RPMI7951 (cell line): ENCODE measurements around the genes LCORL and SOD3.

GRCh38 chr4:17558978-17559334 lies 18.0 kb upstream of the LAP3 start:
- RAMPAGE, long total RNA: no peak

- RAMPAGE, long total RNA: no peak
Measured at GRCh38 chr4:17580942-17581828, 4.2 kb downstream of the LAP3 start.

DNA sequence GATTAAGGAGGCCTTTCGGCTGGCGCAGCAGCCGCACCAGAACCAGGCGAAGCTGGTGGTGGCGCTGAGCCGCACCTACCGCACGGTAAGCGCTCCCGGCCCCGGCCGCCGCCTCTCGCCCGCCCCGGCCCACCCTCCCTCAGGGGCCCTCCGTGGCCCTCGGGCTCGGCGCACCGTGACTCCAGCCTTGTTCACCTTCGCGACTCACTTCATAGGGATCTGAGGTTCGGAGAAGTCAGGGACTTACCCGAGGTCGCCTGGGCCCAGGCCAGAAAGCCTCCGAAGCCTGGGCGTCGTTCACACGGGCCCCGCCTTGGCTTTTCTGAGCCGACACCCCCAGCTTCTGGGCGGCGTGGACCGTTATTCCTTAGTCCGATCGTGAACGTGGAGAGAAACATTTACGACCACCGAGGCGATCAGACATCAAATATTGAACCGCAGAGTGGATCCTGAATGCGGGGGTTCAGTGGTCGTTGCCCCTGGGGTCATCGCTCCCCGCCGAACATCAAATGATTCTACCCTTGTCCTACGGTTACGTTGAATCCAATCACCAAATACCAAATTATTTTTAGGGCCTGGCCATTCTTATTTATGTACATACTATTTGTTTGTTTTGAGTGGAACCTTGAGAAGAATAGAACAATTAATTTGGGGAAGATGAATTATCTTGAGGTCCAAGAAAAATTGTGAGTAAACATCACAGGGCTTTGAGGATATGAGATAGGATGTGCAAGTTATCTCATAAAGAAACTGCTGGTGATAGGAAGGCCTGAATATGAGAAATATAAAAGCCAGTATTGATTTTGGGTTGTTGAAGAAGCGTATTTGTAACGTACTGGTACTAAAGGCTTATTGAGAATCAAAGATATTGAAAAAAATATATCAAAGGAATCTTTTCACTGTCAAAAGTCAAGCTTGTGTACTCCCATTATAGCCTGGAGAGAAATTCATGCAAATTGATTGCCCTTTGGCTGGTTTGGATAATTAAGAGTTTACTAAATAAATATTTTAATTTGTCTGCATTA lies 637 bp downstream of the NCAPG start:
- RAMPAGE, long total RNA: no peak

- RAMPAGE, long total RNA: no peak
Measured at GRCh38 chr4:17870177-17870690, 59.5 kb downstream of the NCAPG start.

DNA sequence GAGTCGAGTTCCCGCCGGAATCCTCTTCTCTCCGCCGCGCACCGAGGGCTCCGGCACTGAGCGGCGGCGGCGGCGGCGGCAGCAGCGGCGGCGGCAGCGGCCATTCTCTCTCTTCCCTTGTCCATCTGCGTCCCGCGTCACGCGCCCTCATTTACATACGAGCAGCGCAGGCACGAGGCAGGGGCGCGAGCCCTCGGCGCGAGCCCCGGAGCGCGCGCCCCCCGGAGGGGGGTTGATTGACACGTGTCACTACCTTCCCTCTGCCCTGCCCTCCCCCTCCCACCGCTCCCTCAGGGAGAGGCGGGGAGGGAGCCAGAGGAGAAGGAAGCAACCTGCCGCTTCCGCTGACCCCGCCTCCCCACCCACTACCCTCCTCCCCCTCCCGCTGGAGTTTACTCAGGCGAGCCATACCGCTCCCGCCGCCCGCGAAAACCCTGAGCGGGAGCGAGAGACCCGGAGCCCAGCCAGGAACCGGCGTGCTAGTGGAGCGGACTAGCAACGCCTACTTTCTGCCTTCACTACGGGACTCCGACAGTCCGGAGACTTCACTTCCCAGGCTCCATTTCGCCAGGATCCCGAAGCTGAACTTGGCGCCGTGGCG lies at the start of gene LCORL:
LCORL (minus strand) TSS at position 129 of the 601 bp plus-strand sequence.
- RAMPAGE, long total RNA: start-site peak on the minus strand centred at position 125 of the sequence, 30 bp wide, 51 and 61 reads in 2 replicates

GRCh38 chr4:18022747-18023092 lies 1.2 kb upstream of the LCORL start:
- RAMPAGE, long total RNA: no peak

DNA sequence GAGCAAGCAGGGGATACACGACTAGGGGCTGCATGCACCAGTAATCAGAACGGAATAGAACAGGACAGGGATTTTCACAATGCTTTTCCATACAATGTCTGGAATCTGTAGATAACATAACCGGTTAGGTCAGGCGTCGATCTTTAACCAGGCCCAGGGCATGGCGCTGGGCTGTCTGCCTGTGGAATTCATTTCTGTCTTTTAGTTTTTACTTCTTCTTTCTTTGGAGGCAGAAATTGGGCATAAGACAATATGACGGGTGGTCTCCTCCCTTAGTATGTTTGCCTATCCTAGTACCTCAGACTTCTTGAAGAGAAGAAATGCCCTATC lies 666.8 kb upstream of the LCORL start:
- RAMPAGE, long total RNA: no peak

GRCh38 chr4:22237852-22238635 lies 277.8 kb downstream of the ADGRA3 start:
- RAMPAGE, long total RNA: no peak

DNA sequence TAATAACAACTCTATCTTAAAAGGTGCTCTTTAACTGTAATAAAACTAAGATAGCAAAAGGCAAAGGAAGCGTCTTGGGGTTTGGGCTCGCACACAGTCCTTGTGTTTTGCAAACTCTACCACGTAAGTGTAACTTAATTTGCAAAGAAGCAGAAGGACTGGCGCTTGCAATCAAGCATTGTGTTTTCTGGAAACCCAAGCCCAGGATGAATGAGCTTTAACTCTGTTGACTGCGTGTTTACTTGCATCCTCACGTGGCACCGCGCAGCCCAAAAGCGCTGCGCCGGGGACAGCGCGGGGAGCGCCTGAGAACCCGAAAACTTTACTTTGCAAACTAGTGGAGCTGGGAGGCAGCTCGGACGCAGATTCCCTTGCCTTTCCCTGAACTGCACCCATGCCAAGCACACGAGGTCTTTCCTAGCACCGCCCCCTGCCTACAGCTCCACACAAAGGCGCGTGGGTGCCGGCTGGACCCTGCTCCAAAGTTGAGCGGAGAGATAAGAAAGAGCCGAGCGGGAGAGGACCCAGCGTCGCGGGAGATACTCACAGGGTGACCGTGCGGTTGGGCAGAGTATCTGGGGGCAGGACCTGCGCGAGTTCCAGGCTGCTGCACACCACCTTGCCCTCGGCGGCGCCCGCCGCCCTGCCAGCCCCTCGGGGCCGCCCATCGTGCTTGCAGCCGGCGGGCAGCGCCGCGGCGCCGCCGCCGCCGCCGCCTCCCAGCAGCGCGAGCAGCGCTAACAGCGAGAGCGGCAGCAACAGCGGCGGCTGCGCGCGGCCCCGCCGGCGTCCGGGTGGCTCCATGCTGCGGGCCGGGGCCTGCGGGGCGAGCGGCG lies 667 bp downstream of the ADGRA3 start:
- RAMPAGE, long total RNA: no peak

GRCh38 chr4:22599108-22600173 lies 83.6 kb upstream of the ADGRA3 start:
- RAMPAGE, long total RNA: no peak

DNA sequence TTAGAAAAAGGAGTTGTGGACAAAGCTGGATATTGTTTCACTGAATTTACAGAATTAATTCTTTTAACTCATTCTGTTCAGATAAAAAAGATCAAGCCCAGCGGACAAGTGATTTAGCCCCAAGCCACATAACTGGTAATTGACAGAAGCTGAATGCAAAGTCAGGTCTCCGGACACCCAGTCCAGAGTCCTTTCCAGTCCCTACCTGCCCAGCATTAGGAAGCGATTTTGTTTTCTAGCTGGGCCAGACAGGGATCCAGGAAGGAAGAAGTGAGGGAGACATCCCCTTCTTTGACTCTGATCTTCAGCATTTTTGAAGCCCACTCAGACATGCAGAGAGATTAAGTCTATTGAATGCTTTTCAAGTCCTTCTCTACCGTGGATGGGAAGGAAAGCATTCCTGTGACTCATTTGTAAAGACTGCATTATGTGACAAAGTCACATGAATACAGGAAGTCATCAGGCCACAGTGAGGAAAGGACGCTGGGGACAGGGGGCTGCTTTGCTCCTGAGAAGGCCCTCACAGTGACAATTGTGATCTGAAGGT lies 109.3 kb upstream of the ADGRA3 start:
- RAMPAGE, long total RNA: no peak

DNA sequence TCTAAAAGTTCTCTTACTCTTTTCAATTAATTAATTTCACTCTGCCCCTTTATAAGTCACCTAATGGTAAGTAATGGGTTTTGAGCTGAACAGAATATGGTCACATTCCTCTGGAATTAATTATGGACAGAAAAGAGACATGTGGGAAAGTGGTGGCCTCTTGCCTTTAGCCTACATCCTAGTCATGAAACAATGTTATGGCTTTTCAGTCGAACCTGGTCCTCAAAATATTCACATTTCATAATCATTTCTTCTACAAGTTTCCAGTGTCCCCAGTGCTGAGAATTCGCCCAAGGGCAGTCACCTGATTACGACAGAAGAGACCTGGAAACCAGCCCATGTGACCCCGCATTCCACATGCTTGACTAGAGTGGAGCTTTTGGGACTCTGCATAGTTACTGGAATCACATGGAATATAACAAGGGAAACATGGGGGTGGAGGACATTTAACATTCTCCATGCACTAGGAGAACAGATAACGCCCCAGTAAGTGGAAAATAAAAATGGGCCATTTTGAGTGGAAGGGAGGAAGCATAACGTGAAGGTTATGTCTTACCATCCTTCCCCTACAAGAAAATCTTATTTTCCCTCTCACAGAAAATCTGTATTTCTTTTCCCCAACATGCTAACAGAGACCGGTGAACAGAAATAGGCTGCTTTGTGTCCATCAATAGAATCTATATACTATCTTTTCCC lies 100.1 kb downstream of the PPARGC1A start:
- RAMPAGE, long total RNA: no peak

GRCh38 chr4:23881542-23882030 lies 8.3 kb downstream of the PPARGC1A start:
- RAMPAGE, long total RNA: no peak

DNA sequence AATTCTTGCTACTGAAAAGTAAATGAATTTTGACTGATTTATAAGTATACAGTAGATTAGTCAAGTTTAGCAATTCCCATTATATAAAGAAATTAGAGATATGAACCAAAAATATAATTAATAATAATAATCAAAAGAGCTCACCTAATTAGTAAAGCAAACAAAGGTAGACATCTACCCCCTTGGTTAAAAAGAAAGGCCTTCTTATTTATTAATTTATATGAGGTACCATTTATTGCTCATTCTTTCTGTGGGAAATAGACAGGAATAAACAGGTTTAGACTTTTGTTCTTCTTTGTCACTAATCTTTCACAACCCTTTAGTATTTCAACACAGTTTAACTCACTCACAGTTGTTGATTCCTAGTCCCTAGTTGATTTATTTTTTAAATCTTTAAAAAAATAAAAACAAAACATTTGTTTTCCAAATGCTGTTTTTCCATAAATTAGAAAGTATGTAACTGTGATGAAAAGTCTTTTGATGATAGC lies 5.6 kb downstream of the PPARGC1A start:
- RAMPAGE, long total RNA: no peak

DNA sequence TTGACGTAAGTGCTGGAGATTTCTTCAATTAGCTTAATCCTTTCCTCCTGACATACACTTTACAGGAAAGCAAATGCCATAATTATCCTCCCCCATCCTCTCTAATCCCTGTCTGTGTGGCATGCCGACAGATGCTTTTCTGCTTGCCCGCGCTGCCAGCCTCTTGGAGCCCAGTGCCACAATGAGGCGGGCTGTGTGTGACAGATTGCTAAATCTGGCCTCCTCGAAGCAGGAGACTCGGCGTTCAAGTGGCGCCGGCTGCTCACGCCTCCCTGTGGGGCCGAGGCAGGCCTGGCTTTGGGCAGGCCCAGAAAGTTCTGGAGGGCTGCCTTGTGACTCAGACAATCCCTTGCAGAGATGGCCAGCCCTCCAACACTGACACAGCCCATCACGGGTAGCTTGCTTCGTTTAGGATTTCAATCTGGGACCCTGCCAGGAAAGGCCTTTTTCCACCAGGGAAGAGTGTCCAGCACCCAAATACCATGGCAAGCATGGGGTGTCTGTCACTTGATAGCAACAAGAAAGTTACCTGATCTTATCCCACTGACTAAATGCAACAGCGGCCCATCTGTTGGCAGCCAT lies 64.8 kb upstream of the SOD3 start:
- RAMPAGE, long total RNA: no peak

GRCh38 chr4:24795262-24796029 lies at the start of gene SOD3:
Gene SOD3, plus strand, starts transcription at chr4:24795573.
- RAMPAGE, long total RNA: no peak

GRCh38 chr4:24913231-24913573 lies 360 bp upstream of the CCDC149 start:
- RAMPAGE, long total RNA: no peak

- RAMPAGE, long total RNA: no peak
Measured at GRCh38 chr4:25331498-25331789, 18.9 kb downstream of the ZCCHC4 start.

DNA sequence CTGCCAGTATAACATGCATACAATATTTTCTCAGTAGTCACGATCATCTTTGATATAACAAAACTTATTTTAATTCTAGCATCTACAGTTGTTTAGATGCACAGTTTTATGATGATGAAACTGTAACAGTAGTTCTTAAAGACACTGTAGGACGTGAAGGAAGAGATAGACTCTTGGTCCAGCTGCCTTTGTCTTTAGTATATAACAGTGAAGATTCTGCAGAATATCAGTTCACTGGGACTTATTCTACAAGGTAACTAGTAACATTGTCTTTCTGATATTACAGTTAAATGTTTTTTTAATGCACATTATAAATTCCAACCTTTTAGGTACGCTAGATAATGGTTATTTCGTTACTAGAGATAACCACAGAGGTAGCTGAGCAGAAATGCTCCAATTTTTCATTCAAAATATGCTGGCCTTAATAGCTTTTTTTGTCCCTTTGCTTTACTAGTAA lies 39.3 kb downstream of the ANAPC4 start:
- RAMPAGE, long total RNA: no peak

- RAMPAGE, long total RNA: no peak
Measured at GRCh38 chr4:25788167-25788550, 74.6 kb downstream of the SEL1L3 start.